IMR-90 (cell line): ENCODE measurements around a stretch of chr14.

DNA sequence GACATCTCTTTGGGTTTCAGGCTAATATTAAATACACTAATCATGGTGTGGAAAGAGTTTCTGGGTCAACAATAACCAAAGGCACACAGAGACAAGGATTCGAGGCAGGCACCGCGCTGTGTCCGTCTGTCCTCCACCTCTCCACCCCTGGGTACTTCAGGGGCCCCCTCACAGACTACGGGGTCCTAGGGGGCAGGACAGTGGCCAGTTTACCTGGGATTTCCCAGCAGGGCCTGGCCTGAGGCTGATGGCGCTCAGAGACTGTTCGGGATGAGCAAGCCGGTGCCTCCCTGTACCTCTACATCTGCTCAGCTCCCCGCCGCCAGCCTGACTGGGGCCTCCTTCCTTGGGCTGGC lies 18.1 kb upstream of the EIF5 start:
- RRBS, result no CpG with 5 or more reads among the region's 10 CpGs
CAGE:
- cytosol, long polyA plus RNA, result no peak
- long polyA plus RNA, result no peak
- nucleus, long polyA plus RNA, result no peak

- RRBS, result no CpG with 5 or more reads among the region's 8 CpGs
CAGE:
- cytosol, long polyA plus RNA, result no peak
- long polyA plus RNA, result no peak
- nucleus, long polyA plus RNA, result no peak
Measured at GRCh38 chr14:103335785-103336226, 1.8 kb downstream of the EIF5 start.

- RRBS, result no CpG with 5 or more reads among the region's 6 CpGs
CAGE:
- cytosol, long polyA plus RNA, result no peak
- long polyA plus RNA, result no peak
- nucleus, long polyA plus RNA, result no peak
Measured at GRCh38 chr14:103346218-103346736, 12.2 kb downstream of the EIF5 start.

GRCh38 chr14:103372518-103373078 lies 12.6 kb upstream of the MARK3 start:
- RRBS, result no CpG with 5 or more reads among the region's 6 CpGs
CAGE:
- cytosol, long polyA plus RNA, result no peak
- long polyA plus RNA, result no peak
- nucleus, long polyA plus RNA, result no peak

- RRBS, result no CpG with 5 or more reads among the region's 31 CpGs
CAGE:
- cytosol, long polyA plus RNA, result no peak
- long polyA plus RNA, result no peak
- nucleus, long polyA plus RNA, result no peak
Measured at GRCh38 chr14:103384929-103385309, 296 bp upstream of the MARK3 start.

GRCh38 chr14:103401268-103401903 lies 16.2 kb downstream of the MARK3 start:
- RRBS, result no CpG with 5 or more reads among the region's 4 CpGs
CAGE:
- cytosol, long polyA plus RNA, result no peak
- long polyA plus RNA, result no peak
- nucleus, long polyA plus RNA, result no peak

- RRBS, result no CpG with 5 or more reads among the region's 9 CpGs
CAGE:
- cytosol, long polyA plus RNA, result no peak
- long polyA plus RNA, result no peak
- nucleus, long polyA plus RNA, result no peak
Measured at GRCh38 chr14:103439253-103439712, 54.1 kb downstream of the MARK3 start.

DNA sequence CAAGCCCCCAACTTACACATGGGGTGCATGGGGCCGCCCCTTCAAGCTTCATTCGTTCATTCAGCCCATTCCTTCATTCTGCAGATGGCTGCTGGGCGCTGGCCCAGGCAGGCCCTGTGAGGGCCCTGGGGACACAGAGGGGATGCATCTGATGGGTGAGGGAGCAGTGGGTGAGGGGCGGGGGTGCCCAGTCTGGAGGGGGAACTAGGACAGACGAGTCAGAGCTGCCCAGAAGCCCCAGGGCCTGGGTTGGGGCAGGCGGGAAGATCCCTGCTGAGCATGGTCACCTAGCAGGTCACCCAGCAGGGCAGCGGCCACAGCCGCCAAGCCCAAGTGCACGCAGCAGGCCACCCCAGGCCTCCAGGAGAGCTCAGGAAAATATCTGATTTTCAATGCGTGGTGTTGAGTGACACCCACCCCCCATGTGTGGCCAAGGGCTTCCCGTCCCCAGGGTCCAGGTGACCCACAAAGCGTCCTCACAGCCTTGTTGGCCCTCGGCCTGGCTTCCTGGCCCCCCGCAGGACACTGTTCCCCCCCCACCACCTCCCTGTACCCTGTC lies 14.2 kb downstream of the TRMT61A start:
- RRBS, result no CpG with 5 or more reads among the region's 14 CpGs
CAGE:
- cytosol, long polyA plus RNA, result no peak
- long polyA plus RNA, result no peak
- nucleus, long polyA plus RNA, result no peak

DNA sequence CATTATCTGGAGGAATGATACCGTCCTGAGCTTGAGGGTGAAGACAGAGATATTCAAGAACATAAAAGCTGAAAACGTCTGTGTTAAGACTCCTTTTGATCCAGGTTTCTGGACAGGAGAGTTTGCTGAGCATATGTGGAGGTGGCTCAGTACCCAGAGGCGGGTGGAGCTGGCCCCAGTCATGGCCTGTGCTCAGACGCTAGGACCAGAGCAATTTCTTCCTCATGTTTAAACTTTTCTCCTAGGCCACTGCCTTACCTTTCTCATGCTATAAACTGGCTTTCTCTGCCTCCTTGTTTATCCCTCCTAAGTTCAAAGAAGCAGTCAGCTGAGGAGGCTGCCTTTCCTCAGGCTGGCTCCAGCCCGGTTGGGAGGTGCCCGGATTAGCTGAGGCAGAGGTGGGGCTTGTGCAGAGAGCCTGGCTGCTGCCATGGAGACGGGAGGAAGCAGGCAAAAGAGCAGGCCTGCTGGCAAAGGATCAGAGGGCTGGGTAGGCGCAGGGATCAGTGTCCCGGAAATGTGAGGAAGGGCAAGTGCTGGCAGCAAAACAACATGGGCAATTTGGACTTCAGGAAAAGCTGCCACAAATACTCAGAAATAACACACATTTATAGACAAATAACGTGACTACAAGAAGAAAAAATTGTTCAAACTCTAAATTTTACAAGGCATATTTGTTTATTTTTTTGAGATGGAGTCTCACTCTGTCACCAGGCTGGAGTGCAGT lies 13.8 kb downstream of the COA8 start:
- RRBS, result no CpG with 5 or more reads among the region's 10 CpGs
CAGE:
- cytosol, long polyA plus RNA, result no peak
- long polyA plus RNA, result no peak
- nucleus, long polyA plus RNA, result no peak

DNA sequence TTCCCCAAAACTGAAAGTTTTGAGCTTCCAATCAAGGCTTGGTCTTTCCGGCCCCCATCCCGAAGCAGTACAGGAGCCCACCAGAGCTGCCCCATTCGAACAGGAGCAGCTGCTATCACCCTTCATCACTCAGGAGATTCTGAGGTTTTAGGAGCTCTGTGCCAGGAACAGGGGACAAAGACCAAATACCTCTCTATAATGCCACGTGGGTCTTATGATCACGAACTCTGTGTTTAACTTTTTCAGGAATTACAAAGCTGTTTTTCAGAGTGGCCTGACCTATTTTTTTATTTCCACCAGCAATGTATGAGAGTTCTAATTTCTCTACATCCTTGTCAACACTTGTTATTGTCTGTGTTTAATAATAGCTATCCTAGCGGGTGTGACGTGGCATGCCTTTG lies 21.6 kb downstream of the COA8 start:
- RRBS, result no CpG with 5 or more reads among the region's 7 CpGs
CAGE:
- cytosol, long polyA plus RNA, result no peak
- long polyA plus RNA, result no peak
- nucleus, long polyA plus RNA, result no peak

DNA sequence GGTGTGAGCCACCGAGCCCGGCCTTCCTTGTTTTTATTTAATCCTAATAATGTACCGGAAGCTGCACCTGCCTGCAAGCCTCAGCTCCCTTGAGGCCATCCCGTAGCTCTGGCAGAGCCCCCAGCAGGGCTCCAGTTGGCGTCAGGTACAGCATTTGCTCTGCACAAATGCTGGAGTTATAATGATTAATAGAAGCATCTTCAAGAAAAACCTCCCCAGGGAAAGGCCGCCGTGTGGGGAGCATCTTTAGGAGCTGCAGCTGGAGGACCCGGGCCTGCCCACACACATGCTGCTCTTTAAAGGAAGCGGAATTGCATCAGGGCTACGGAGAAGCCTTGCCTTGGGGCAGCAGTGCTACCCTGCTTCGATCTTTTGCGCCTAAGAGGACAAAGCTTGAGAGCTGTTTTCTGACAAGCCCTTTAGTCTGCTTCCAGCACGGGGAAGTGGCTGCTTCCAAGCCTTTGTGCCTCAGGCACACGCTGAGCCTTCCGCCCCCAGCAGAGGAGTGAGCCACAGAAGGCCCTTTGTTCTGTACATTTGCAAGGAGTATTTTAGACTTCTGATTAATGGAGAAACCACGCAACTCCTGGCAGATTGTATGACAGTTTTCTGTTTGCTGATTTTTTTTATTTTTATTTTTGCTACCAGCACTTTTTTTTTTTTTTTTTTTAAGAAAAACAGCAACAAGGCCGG lies 31.5 kb downstream of the COA8 start:
- RRBS, result no CpG with 5 or more reads among the region's 17 CpGs
CAGE:
- cytosol, long polyA plus RNA, result no peak
- long polyA plus RNA, result no peak
- nucleus, long polyA plus RNA, result no peak

GRCh38 chr14:103627980-103628591 lies 925 bp upstream of the KLC1 start:
- RRBS, result 6% methylated on average over 18 of the region's 32 CpGs
CAGE:
- cytosol, long polyA plus RNA, result no peak
- long polyA plus RNA, result no peak
- nucleus, long polyA plus RNA, result no peak

DNA sequence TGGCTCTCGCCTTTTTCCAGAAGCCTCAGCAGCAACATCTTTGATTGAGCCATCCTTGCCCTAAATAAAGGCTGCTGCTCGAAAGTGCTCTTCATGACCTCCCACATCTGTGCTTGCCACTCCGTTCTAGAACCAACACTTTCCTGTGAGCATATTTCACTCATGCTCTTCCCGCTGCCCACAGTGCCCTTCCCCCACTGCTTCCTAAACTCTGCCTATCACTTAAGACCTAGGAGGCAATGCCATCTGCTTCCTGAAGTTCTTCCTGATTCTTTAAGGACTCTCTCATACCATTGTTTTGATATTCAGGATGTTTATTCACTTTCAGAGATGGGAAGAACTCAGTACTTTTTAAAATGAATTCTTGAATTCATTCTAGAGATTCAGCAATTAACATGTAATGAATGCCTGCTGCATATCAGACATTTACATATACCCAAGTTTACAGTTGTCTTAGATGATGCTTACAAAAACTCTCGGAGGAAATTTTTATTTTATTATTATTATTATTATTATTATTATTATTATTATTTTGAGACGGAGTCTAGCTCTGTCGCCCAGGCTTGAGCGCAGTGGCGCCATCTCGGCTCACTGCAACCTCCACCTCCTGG lies 50.0 kb downstream of the ZFYVE21 start:
- RRBS, result no CpG with 5 or more reads among the region's 10 CpGs
CAGE:
- cytosol, long polyA plus RNA, result no peak
- long polyA plus RNA, result no peak
- nucleus, long polyA plus RNA, result no peak

DNA sequence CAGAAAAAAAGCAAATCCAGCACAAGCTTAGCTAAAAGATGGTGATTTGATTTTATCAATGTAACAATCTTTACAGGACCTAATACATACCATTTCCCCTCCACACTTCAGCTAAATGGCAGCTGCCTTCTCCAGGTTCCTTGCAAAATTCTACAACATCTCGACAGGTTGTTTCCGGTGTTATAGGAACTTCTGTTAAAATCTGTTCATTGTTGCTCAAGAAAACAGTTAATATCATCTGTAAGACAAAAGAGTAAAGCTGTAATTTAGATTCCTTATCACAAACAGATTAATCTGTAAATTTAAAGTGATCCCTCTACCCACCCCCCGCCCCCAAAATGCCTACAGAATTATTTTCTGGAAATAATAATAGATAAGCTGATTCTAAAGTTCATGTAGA lies 50.1 kb downstream of the PPP1R13B start:
- RRBS, result no CpG with 5 or more reads among the region's 3 CpGs
CAGE:
- cytosol, long polyA plus RNA, result no peak
- long polyA plus RNA, result no peak
- nucleus, long polyA plus RNA, result no peak

DNA sequence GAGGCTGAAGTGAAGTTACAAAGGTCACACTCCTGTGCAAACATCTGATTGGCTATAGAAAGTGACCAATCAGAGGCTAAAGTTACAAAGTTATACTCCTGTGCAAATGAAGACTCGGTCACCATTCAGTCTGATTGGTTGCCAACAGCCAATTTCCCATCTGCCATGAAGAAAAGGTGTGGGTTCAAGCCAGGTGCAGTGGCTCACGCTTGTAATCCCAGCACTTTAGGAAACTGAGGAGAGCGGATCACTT lies 15.2 kb upstream of the PPP1R13B start:
- RRBS, result no CpG with 5 or more reads among the region's 3 CpGs
CAGE:
- cytosol, long polyA plus RNA, result no peak
- long polyA plus RNA, result no peak
- nucleus, long polyA plus RNA, result no peak

GRCh38 chr14:103908408-103909018 lies 12.8 kb downstream of the ATP5MJ start:
- RRBS, result no CpG with 5 or more reads among the region's 8 CpGs
CAGE:
- cytosol, long polyA plus RNA, result no peak
- long polyA plus RNA, result no peak
- nucleus, long polyA plus RNA, result no peak

DNA sequence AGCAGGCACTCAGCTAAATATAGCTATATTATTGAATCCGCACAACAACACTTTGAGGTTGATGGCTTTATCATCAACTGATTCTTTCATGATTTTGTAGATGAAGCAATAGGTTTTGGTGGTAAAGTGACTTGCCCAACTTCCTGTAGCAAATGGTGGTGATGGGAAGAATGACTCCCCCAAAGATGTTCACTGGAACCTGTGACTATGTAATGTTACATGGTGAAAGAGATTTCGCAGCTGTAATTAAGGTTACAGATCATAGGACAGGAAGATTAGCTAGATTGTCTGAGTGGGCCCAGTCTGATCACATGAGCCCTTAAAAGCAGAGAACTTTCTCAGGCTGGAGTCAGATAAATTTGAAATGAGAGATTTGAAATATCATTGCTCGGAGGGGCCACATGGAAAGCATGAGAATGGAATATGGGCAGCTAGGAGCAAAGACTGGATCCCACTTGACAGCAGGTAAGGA lies 3.3 kb downstream of the TDRD9 start:
- RRBS, result no CpG with 5 or more reads among the region's 3 CpGs
CAGE:
- cytosol, long polyA plus RNA, result no peak
- long polyA plus RNA, result no peak
- nucleus, long polyA plus RNA, result no peak

DNA sequence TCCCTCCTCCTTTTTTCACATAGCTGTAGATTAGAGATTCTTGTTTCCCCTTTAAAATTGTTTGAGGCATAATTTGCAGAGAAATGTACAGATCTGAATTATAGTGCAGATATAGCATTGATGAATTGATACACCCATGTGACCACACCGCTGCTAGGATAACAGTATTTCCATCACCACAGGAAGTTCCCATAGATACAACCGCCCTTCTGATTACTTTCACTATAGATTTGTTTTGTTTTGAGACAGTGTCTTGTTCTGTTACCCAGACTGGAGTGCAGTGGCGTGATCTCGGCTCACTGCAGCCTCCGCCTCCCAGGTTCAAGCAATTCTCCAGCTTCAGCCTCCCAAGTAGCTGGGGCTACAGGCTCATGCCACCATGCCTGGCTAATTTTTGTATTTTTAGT lies 8.8 kb upstream of the ASPG start:
- RRBS, result no CpG with 5 or more reads among the region's 5 CpGs
CAGE:
- cytosol, long polyA plus RNA, result no peak
- long polyA plus RNA, result no peak
- nucleus, long polyA plus RNA, result no peak

DNA sequence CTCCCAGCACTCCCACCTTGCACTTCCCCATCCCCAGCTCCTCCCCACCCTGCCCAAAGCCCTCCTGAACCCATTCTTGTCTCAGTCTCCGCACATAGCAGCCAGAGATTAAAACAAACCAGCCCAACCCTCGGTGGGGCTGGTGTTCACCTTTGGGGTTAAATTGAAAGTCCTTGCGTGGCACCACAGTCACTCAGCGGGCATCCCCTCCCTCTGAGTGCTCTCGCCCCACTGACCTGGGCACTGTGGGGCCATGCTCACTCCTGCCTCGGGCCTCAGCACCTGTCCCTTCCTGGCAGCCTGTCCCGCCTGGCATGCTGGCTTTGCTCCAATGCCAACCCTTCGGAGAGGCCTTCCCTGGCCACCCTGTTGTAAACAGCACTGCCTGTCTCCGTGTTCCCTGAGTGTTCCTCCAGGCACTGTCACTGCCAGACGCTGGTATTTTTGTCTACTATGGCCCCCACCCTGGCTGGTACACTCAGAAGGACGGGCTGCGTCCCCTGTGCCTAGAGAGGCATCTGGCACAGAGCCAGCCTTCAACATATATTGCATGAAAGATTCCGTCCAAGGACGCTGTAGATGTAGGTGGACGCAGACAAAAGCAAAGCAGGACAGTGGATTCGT lies 2.8 kb upstream of the ASPG start:
- RRBS, result no CpG with 5 or more reads among the region's 16 CpGs
CAGE:
- cytosol, long polyA plus RNA, result no peak
- long polyA plus RNA, result no peak
- nucleus, long polyA plus RNA, result no peak

DNA sequence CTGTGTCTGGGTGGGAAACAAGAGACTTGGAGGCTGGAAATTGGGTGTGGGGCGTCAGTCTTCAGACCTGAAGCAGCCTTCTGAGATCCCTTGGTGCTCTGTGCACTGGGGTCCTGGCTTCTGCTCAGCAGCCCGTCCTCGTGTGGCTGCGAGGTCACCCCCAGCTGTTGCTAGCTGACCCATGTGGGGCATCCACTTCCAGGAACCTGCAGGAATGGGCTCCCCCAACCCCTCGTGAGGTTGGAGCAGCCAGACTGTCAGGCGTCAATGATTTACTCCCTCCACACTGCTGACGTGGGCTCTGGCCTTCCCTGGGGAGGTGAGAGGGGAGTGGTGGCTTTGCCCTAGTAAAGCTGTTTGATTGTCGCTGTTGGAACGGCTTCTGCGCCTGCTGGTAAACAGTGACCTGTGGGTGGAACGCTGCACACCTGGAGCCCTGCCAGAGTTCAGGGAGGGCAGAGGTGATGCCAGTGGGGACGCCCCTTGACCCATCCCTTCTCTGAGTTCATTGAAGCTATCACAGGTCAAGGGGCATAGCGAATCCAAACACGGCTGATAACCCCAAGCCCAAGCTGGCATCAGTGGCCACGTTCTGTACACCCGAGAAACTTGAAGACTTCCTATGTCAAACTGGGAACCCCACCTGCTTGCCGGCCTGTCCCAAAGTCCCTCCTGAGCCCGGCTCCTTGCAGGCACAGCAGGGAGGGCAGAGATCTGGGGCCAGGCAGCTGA lies 2.5 kb downstream of the ASPG start:
- RRBS, result 41% methylated on average over 1 of the region's 18 CpGs
CAGE:
- cytosol, long polyA plus RNA, result no peak
- long polyA plus RNA, result no peak
- nucleus, long polyA plus RNA, result no peak